RPMI7951 (cell line): Measurements from ENCODE around the gene HNRNPH1.

DNA sequence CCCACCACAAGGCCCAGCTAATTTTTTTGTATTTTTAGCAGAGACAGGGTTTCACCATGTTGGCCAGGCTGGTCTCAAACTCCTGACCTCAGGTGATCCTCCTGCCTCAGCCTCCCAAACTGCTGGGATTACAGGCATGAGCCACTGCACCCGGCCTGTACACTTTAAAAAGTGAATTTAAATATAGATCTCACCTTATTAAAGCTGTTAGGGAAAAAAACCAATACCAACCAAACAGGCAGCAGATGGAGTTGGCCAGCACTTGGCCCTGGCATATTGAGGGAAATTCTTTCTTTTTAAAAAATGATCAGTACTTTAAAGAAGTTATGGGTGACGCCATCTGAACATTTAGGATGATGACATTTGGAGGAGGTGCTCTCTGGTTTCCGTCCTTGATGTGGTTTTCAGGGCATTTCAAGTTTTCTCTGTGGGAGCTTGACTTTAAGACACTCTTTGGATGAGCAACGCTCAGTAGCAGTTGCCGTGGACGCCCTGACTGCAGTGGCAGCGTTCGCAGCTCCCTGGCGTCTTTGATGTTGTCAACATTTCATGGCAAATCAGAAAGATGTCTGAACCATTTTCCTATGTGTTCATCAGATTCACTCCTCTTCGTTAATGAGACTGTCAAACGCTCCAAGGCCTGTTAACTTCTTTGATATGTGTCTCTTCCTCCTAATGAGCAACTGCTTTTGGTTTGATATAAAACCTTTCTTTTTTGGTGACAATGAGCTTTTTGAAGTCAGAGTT lies 86.0 kb downstream of the ZNF354C start:
- RAMPAGE, long total RNA, result no peak

DNA sequence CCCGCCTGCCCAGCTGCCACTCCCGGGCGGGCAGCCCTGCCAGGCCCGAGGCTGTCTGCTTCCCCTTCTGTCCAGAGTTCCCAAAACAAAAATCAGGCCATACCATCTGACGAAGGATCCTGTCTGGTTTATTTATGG lies 57.1 kb downstream of the ADAMTS2 start:
- RAMPAGE, long total RNA, result no peak

DNA sequence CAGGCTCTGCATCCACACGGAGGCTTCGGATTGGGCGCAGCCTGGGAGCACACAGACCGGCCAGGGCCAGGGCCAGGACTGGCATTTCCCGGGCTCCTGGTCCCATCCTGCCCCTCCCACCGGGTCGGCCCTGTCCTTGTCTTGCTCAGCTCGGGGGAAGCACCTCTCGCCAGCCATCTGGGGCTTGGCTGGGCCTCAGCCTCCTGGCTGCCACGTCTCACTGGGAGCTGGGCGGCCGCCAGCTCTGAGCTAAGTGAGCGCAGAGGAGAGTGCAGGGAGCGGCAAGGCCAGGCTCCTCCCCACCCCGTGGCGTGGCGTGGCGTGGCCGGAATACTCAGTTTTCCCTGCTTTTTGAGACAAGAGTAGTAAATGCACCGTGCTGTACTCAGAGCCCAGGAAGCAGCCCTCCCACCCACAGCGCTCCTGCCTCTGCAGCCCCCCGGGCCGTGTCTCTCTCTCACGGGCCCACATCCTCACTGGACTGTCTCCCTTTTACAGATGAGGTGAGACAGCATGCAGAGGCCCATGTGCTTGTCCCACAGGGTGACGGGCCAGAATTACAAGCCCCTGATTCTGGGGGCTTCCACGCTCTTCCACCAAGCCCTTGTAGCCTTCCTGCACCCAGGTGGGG lies 31.0 kb downstream of the ADAMTS2 start:
- RAMPAGE, long total RNA, result no peak

DNA sequence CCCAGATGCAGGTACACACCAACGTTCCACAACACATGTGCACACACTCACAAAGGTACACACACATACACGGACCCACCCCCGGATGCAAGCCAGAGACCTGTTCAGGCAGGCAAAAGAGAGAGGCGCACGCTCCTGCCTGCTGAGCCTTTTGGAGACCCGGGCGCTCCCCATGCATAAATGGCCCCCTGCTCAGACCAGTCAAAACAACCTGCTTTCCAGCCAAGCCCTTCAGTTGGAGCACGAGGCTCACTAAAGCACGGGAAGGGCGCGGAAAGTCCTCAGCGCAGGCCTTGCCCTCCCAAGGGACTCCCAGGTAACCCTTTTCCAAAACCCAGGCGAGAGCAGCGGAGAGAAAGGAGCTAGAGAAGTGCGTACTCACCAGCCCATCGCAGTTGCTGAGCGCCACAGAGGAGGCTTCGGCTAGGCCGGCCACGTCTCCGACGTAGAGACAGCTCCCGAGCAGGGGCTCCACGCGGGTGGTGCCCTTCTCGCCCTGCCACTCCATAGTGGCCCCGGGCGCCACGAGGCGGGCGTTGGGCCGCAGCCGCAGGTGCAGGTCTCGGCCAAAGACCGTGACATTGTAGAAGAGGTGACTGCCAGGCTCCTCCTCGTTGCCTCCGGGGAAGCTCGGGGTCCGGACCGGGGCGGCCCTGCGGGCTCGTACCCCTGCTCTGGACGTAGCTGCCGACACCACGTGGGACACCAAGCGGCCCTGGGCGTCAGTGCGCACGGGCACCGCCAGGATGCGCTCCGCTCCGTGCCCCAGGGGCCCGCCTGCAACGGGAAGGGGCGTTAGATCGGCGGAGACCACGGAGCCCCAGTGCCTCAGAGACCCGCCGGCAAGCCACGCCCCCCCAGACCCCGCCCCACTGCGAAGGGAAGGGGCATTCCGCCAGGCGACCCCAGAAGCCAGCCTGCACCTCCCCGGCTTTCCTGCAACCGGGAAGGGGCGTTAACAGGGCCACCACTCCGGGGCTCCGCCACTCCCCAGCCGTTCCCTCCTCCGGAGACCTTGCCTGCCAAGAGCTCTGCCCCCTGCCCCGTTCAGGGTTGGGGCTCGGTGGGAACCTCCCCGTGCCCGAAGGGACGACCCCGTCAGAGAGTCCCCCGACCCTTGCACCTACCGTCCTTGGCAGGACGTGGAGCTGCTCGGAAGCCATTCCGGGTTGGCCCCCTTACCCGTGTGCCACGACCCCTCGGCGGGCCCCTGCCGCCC lies 1.5 kb downstream of the ADAMTS2 start:
- RAMPAGE, long total RNA, result no peak

GRCh38 chr5:179379256-179379524 lies 33.9 kb upstream of the ADAMTS2 start:
- RAMPAGE, long total RNA, result no peak

DNA sequence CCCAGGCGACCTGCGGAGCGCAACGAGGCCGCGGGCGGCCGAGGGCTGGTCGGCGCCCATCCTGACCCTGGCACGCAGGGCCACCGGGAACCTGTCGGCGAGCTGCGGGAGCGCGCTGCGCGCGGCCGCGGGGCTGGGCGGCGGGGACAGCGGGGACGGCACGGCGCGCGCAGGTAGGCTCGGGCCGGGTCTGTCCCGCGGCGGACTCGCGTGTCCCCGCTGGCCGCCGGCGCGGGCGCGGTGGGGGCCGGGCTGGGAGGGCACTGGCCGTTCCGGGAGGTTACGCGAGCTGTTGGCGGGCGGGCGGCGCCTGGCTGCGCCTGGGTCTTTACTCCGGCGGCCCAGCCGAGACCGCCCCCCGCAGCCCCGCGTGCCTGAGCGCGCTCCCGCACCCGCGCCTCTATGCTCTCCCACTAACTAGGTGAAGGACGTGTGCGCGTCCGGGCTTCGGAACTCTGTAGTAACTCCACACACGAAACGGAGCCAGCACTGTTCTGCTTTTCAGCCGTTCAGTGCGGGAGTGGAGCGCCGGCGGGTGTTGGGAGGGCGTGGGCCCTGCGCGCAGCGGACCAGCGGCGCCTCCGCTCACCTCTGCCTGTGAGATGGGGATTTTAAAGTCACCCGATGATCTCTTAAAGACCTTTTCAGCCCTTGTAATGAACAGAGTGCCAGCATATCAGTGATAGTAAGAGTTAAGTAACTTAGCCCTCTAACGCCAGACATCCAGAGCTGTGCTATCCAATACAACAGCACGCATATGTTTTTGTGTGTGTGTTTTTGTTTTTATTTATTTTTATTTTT lies 553 bp downstream of the RUFY1 start:
- RAMPAGE, long total RNA, result no peak

- RAMPAGE, long total RNA, result no peak
Measured at GRCh38 chr5:179558418-179558617, 8.0 kb downstream of the RUFY1 start.

- RAMPAGE, long total RNA, result no peak
Measured at GRCh38 chr5:179572442-179572865, 22.1 kb downstream of the RUFY1 start.

GRCh38 chr5:179614196-179614741 lies 9.2 kb downstream of the HNRNPH1 start:
- RAMPAGE, long total RNA, result no peak

- RAMPAGE, long total RNA, result no peak
Measured at GRCh38 chr5:179618969-179619834, 4.3 kb downstream of the HNRNPH1 start.

GRCh38 chr5:179623541-179624091 lies at the start of gene HNRNPH1:
Gene HNRNPH1, minus strand, starts transcription at chr5:179623671.
- RAMPAGE, long total RNA, result no peak

GRCh38 chr5:179716073-179716561 lies 16.5 kb upstream of the MAML1 start:
- RAMPAGE, long total RNA, result no peak

DNA sequence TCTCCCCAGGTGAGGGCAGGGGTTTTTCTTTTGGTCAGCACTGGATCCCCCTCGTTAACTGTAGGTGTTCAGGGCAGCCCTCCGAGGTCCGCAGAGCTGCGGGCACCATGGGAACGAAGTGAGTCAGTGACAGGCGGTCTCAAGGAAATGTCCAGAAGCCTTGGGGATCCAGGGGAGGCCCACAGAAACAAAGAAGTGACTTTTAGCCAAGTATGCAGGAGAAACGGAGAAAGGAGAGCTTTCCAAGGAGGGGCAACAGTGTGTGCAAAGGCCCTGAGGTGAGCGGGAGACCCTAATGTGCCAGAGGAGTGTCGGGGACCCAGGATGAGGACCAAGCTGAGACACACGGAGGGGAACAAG lies 3.1 kb downstream of the LTC4S start:
- RAMPAGE, long total RNA, result no peak

GRCh38 chr5:179807247-179807685 lies 600 bp upstream of the MGAT4B start:
- RAMPAGE, long total RNA, result no peak

- RAMPAGE, long total RNA, result no peak
Measured at GRCh38 chr5:179839187-179840201, 18.8 kb downstream of the SQSTM1 start.

DNA sequence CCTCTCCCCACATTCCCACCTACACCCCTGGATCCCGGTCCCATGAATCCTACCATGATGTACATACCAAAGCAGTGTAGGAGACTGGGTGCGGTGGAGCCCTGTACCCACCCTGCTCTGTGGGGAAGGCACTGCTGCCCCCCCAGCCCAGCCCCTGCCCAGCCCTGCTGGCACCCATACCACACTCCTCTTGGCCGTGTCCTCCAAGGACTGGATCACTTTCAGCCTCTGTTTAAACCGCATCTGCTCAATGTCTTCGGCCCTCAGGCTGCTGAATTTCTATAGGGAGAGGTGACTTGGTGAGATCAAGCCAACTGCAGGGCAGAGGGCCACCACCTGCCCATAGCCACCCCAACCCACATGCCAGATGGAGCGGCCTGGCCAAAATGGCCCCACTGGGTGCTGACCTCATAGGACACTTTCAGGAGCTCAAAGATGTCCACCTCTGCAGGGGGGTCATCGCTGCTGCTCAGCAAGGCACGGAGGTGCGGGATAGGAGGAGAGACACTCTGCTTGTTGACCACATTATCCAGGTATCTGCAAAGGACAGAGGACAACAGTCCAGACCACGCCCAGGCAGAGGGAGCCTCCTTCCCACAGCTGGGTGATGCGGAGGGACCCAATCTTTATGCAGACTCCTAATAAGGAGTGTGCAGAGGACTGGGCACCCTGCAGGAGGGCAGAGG lies 14.2 kb upstream of the MRNIP start:
- RAMPAGE, long total RNA, result no peak

DNA sequence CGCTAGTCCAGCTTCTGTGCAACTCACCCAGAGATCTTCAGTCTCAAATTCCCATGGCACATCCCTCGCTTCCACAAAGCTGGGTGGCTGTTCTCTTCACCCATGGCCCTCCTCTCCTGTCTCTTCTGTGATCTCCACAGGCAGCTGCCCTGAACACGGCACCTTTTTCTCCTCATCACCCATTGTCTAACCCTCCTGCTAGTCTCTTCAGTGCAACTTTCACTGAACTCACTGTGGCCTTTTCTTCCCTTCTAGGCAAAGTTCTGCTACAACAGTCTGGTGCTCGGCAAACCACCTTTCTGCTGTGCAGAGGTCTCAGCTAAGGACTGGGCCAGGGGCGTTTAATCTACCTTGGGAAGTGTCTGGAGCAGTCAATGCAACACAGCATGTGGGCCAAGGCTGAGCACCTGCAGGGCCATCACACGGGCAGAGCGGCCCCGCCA lies 65.5 kb upstream of the TBC1D9B start:
- RAMPAGE, long total RNA, result no peak

GRCh38 chr5:179993415-179993991 lies 78.1 kb downstream of the RNF130 start:
- RAMPAGE, long total RNA, result no peak

GRCh38 chr5:180007432-180007957 lies 64.1 kb downstream of the RNF130 start:
- RAMPAGE, long total RNA, result no peak

DNA sequence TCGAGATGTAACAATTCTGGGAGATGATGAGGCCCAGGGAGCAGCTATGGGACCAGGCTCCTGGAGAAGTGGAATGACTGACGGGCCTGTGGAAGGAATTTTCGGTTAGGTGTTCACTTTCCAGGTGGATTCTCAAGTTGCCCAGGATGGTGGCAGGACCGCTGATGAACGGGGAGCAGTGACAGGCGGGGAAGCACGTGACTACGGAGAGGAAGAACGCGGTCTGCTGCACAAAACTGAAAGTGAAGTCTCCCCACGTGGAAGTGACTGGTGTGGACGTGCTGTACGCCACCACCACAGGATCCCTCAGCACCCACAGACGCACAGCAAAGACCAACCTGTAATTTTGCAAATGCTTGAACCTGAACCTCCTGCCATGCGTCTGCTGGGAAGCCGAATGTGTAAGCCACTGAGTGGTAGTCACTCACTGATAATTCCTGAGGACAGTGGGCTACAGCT lies 51.4 kb downstream of the RNF130 start:
- RAMPAGE, long total RNA, result no peak